NT2/D1 (cell line): ENCODE data around the gene TXNDC8.

DNA sequence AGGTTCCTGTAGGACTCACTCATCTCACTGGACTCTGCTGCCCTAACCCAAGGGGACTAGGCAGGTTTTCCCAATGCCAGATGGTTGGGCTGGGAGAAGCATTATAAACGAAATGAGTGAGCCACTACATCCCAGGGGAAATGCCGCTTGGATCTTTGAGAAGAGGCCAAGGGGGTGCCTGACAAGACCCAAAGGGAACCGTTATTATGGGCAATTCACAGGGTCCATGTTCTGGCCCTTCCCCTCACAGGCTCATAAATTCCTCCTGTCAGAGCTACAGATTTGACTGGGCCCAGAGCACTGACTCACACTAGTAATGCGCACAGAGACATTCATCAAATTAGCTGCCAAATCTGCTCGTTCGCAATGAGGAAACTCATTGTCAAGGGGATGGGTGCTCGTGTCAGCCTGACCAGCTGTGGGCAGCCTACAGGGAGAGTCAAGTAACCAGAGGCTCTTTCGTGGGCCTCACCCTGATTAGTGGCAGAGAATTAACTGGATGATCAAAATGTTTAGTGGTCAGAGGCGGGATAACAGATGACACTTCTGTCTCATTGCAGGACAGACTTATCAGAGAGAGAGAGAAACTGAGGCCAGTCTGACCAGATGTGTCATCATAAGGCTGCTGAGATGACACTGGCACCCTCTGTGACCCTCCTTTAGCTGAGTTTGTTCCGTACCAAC is 377.3 kb downstream of the ACTL7B start:
- RRBS, 2 experiments = no CpG with 5 or more reads among the region's 10 CpGs

- RRBS, 2 experiments = no CpG with 5 or more reads among the region's 3 CpGs
These were observed 146.0 kb downstream of the ACTL7B start for GRCh38 chr9:108709777-108710181.

DNA sequence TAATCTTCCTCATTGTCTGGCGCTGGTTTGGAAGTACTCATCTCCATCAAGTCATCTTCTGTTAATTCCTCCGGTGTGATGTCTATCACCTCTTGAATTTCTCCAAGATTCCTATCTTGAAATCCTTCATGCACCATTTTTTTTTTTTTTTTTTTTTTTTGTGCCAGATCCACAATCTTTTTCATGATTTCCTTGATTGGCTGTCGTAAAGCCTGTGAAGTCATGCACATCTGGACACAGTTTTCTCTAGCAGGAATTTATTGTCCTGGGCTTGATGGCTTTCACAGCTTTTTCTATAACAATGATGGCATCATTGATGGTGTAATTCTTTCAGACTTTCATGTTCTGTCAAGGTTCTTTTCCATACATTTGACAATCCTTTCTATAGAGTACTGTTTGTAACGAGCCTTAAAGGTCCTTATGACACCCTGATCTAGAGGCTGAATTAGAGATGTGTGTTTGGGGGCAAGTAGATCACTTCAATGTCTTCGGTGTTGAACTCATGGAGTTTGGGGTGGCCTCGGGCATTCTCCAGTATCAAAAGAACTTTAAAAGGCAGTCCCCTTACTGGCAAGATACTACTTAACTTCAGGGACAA is 8.9 kb downstream of the ACTL7A start:
- RRBS, 2 experiments = no CpG with 5 or more reads among the region's 6 CpGs

- RRBS, 2 experiments = no CpG with 5 or more reads among the region's 8 CpGs
These were observed 14.4 kb downstream of the ELP1 start for GRCh38 chr9:108919390-108920139.

GRCh38 chr9:108994712-108995108 is 18.6 kb downstream of the CTNNAL1 start:
- RRBS, 2 experiments = no CpG with 5 or more reads among the region's 2 CpGs

- RRBS, 2 experiments = no CpG with 5 or more reads among the region's 1 CpG
These were observed 39.0 kb downstream of the TMEM245 start for GRCh38 chr9:109080812-109081011.

GRCh38 chr9:109250973-109252030 is 69.6 kb downstream of the EPB41L4B start:
- RRBS, 2 experiments = no CpG with 5 or more reads among the region's 15 CpGs

GRCh38 chr9:109299687-109300160 is 21.1 kb downstream of the EPB41L4B start:
- RRBS, 2 experiments = no CpG with 5 or more reads among the region's 10 CpGs

DNA sequence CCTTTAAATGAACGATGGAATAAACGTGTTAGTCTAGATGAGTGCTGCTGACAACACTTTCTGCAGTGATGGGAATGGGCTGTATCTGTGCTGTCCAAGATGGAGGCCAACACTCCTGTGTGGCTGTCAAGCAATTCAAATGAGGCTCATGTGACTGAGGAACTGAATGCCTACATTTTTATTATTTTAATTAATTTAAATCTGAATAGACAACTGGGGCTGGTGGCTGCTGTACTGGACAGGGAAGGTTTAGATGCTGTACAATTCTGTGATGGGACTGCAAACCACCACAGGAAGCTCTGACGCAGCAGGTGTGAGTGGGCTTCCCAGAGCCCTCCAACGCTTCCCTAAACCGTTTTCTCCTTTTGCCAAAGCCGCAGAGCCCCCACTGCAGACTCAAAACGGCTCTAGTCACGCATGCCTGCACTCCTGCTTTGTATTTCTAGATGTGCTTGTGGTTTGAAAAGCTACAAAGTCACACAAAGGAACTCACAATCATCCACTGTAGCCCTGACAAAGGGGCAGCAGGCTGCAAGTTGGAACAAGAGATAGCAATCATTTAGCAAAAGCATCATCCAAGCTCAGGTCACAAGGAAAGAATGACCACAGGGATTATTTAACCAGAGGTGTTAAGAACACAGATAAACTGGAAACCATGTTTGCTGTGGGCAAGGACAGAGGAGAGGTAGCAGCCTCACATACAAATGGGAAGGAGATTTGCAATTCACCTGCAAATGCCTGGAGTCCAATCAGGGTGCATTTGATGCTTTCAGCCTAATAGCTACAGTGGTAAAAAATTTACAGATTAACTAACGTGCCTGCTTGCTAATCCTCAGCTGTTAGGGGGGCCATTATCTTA is 79.3 kb downstream of the PTPN3 start:
- RRBS, 2 experiments = no CpG with 5 or more reads among the region's 9 CpGs

DNA sequence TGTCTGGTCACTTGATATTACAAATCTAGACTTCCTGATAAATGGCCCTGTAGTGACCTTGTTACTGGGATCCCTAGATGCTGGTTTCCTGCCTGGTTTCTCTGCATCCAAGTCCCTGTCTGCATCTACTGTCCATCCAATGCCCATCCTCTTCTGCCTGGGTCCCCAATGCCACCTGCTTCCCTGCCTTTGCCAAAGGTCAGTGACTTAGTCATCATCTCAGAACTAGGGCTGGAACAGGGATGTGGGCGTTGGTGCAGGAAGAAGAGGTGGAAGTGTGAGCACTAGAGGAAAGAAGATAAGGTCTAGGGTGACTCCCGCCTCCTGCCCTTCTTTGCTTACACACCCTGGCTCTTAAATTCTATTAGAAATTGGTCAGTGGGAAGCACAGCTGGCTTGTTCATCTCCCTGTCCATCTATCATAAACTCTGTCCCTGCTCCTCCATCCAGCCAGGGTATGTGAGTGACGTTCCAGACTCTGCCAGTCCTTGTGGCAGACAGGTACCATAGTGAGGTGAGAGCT is 9.3 kb downstream of the PTPN3 start:
- RRBS, 2 experiments = no CpG with 5 or more reads among the region's 3 CpGs

DNA sequence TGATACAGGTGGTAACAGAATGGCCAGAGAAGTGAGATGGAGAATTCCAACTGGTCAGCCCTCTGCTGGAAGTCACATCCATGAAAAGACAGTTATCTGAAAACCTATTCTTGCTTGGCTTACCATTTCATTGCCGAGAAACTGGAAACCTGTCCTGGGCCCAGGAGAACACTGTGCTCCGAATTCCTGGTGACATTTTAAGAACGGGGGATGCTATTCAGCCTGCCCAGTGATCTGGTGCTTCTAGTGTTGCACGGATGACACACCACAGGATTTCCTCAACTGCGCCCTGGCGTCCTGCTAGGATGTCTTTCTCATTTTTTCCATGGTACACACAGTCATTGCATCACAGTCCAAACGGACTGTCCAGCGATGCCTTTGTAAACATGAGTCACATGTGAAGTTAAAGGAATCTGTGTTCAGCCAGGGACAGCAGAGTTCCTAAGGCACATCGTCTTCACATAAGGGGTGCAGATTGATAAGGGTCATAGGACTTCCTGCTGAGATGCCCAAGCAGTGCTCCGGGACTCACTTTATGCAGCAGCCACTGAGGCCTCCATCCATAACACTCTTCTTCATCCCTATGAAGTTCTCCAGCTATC is 9.2 kb upstream of the PTPN3 start:
- RRBS, 2 experiments = no CpG with 5 or more reads among the region's 10 CpGs

DNA sequence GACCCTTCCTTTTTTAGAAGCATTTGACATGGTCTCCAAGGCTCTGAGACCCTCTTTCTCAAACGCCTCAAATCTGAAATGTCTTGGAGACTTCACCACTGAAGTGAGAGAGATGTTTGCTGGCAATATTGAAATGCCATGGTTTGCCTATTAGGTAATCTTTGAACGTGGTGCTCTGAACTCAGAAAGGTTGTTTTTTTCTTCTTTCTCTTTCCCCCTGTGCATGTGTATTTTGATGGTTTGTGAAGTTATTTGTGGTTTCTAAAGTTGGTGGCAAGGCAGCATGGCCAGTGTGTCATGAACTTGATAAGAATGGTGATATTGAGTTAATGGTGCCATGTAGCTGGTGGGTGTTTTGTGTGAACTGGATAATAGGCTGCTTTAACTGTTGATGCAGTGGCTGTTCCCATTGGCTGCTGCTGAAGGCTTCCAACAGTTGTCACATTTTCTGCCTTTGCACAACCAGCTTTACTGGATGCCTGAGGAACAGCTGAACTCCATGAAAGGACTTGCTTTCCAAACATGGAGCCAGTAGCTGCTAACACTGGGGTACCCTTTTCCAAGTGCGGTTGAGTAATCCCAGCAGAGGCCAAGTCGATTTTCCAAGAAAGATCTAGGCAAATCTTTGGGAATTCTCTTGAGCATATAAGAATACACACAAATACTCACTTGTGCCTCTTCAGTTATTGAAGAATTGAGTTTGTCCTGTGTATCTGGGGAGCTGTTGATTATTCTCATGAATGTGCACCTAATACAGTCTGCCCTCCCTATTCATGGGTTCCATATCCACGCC is 1.8 kb downstream of the PALM2AKAP2 start:
- RRBS, 2 experiments = no CpG with 5 or more reads among the region's 5 CpGs

GRCh38 chr9:109794573-109795097 is 14.6 kb downstream of the PALM2AKAP2 start:
- RRBS, 2 experiments = no CpG with 5 or more reads among the region's 4 CpGs

DNA sequence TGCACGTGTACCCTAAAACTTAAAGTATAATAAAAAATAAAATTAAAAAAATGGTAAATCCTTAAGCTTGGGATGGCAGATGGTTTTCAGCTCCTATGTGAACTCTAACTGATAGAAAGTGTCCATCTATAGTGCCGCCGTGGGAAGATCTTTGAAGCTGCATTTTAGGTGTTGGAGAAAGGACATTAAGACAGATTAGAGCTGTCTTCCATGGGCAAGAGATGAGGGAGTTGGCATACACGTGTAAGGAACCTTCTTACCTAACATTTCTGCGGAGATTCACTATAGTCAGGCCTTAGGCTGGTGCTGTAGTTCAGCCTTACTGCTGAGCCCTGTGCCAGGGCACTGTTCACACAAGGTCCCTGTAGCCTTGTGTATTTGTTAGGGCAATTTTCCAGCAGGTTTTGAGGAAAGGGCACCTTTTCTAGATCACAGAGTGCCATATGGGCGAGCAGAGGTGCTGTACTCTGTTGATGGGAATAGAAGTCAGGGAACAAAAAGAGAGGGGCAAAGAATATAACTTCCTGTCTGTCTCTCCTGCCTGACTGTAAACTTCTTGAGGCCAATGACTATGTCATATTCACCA is 15.5 kb downstream of the PALM2AKAP2 start:
- RRBS, 2 experiments = no CpG with 5 or more reads among the region's 6 CpGs

GRCh38 chr9:109811783-109812252 is 31.8 kb downstream of the PALM2AKAP2 start:
- RRBS, 2 experiments = no CpG with 5 or more reads among the region's 1 CpG

GRCh38 chr9:109868635-109869186 is 88.7 kb downstream of the PALM2AKAP2 start:
- RRBS, 2 experiments = no CpG with 5 or more reads among the region's 5 CpGs

DNA sequence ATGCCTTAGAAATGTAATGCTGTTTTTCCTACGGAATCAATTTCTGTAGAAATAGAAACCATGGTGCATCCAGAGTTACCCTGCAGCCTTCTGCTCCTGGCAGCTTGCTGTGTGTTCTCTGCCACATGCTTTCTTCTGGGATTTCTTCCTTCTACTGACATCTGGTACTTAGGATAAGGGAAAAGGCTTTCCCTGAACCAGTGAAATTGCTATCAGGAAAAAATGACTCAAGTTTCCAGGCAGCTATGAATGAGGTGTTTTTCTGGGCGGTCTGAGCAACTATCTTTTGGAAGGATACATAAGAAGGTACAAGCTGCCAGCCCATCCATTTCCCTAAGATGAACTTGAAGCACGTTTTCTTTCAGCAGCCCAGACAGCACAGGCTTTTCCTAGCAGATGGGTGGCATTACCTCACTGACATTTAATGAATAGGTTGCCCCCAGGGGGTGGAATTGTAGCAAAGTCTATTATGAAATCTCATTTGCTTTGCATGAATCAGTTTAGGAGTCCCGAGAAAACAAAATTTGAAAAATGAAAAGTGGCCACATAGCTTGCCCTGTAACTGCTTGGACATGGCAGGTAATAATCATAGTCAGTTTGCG is 108.7 kb downstream of the C9orf152 start:
- RRBS, 2 experiments = no CpG with 5 or more reads among the region's 5 CpGs

- RRBS, 2 experiments = no CpG with 5 or more reads among the region's 12 CpGs
These were observed 93.2 kb downstream of the C9orf152 start for GRCh38 chr9:110114644-110115320.

DNA sequence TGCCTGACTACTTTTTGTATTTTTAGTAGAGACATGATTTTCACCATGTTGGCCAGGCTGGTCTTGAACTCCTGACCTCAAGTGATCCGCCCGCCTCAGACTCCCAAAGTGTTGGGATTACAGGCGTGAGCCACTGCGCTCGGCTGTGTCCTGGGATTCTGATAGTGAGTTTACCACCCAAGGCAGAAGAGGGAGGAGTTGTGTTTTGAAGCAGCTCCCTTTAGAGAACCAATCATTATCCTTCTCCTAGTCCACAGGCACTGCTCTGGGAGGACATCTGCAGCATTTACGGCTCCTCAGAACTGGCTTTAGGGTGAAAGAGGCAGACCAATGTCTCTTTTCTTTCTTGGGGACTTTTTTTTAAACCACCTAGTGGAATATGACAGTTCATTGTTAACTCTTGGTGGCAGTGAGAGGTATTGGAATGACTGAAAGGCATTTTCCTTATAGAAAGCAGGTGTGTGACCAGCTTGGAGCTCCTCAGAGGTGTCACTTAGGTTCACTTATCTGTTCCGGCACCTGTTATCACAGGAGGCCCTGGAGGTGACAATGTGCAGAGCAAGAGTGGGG is 5.6 kb downstream of the C9orf152 start:
- RRBS, 2 experiments = no CpG with 5 or more reads among the region's 7 CpGs

GRCh38 chr9:110337764-110338187 is at the start of gene TXNDC8:
Gene TXNDC8 (minus strand): TSS chr9:110337863.
- RRBS, 2 experiments = no CpG with 5 or more reads among the region's 1 CpG